Monocyte (primary cell): ENCODE measurements around a stretch of chr5.

DNA sequence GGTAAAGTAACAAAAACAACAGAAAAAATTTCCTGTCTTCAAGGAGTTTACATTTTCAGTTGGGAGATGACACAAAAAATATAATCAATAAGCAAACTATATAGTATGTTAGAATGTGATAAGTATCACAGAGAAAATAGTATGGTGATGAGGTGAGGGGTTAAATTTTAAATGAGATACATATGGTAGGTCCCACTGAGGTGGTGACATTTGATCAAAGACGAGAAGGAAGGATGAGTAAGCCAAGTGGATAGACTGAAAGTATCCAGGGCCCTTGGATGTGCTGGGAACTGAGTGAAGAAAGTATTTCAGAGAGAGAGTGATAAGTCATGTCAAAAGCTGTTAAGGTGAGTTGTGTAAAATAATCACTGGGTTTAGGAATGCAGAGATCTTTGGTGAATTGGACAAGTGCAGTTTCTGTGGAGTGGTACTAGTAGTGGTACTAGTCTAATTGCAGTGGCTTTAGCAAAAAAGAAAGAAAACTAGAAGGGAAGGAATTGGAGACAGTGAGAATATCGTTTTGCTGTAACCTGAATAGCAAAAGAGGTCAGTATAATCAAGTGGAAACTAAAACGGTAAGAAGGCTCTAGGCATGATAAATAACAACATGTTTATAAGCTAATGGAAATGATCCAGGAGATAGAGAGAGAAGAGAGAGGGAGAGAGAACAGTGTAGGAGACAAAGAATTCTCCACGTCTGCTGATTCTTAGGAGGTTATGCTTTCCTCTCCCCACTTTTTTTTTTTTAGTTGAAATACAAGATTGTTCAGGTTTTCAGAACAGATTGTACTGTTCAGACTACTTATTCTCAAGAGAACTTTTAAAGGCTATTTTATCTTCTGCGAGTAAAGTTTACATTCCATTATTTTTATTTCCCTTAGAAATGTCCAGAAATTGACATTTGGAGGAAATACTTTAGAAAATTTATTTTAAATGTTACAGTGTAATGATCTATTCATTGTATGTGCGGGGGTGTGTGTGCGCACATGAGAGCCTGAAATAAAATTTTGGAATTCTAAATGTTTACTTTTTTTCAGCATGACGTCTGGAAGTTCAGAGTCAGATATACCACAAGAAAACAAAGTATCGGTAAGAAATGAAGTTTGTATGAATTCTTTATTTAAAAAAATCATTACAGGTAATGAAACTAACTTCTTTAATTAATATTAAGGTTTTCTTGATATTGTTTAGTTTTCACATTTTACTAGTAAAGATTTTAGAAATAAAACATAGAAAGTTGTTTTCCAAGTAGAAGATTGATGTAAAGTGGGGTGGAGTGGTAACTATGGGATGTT lies 3.9 kb downstream of the CCDC192 start:
- PRO-cap, 2 experiments: no peak in any of the 2 experiments

- PRO-cap, 2 experiments: no peak in any of the 2 experiments
Observed at GRCh38 chr5:128022831-128023694, 60.5 kb upstream of the SLC12A2 start.

DNA sequence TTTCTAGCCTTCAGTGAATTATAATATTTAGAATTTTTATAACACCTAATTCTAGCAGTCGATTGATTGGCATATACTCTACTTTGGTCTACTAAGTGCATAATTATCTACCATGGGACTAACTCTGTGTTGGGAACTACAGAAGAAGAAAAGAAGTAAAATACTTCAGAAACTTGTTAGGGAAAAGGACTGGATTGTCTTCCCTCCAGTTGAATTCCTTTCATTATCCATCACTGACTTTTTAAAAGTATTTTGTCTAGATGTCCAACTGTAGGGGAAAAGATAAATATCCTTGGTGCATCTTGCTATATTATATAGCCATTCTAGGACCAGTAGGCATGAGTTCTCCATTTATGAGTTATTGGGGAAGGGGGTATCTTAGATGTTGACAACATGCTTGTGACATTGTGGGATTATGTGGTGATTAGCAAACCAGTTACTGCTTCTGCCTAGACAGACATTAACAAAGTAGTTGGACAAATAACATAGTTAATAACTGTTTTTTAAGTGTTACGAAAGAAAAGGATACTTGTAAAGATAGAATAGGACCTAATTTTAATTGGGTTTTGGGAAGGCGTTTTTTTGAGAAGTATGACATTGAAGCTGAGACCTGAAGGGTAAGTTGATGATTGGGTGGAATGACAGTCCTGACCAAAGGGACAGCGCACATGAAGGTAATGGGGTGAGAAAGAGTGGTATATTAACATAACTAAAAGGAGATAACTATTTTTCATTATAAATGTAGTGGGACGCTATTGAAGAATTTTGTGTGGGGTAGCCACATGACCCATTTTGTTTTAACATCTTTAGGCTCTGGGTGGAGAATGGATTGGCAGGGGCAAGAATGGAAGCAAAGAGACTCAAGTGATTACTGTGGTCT lies 3.6 kb downstream of the SLC12A2 start:
- PRO-cap, 2 experiments: no peak in any of the 2 experiments

DNA sequence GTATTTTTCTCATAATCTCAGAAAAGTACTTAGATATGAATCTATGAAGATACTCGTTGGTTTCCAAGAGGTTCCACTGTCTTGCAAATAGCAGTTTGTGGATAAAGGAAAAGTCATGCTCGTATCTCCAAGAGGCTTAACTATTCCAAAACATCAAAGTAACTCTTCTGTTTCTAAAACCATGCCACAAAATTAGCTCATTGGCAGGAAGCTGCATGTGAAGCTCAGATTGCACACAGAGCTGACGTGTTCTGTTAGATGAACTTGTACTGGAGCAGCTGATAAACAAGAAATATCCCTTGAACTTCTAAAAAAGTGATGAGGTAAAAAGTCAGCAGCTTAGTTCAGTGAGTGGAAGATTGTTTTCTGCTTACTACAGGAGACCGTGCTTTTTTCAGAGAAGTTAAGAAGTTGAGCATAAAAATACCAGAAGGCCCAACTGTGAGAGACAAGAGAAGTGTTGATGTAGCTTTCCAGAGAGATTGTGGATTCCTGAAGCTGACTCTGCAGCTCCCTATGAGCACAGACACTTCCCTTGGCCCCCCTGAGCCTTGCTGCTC lies 113.2 kb downstream of the SLC12A2 start:
- PRO-cap, 2 experiments: no peak in any of the 2 experiments

DNA sequence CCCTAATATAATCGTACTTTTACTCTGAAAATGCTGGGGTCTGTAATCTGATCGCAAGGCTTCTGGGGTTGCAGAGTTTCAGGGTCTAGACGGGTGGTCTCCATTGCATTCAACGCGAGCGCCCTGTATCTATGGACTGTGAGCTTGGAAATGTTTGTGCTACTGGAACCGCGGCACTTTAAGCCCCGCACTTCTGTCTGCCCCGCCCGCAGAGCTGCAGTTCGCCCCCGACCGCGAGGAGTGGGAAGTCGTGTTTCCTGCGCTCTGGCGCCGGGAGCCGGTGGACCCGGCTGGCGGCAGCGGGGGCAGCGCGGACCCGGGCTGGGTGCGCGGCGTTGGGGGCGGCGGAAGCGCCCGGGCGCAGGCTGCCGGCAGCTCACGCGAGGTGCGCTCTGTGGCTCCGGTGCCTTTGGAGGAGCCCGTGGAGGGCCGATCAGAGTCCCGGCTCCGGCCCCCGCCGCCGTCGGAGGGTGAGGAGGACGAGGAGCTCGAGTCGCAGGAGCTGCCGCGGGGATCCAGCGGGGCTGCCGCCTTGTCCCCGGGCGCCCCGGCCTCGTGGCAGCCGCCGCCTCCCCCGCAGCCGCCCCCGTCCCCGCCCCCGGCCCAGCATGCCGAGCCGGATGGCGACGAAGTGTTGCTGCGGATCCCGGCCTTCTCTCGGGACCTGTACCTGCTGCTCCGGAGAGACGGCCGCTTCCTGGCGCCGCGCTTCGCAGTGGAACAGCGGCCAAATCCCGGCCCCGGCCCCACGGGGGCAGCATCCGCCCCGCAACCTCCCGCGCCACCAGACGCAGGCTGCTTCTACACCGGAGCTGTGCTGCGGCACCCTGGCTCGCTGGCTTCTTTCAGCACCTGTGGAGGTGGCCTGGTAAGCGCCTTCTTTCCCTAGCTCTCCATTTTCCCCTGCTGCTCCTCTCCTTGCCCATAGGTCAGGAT lies 1.1 kb downstream of the ADAMTS19 start:
- PRO-cap, 2 experiments: no peak in any of the 2 experiments

- PRO-cap, 2 experiments: no peak in any of the 2 experiments
Observed at GRCh38 chr5:130055588-130055907, 151.3 kb downstream of the CHSY3 start.

GRCh38 chr5:130135452-130135758 lies 231.1 kb downstream of the CHSY3 start:
- PRO-cap, 2 experiments: no peak in any of the 2 experiments

DNA sequence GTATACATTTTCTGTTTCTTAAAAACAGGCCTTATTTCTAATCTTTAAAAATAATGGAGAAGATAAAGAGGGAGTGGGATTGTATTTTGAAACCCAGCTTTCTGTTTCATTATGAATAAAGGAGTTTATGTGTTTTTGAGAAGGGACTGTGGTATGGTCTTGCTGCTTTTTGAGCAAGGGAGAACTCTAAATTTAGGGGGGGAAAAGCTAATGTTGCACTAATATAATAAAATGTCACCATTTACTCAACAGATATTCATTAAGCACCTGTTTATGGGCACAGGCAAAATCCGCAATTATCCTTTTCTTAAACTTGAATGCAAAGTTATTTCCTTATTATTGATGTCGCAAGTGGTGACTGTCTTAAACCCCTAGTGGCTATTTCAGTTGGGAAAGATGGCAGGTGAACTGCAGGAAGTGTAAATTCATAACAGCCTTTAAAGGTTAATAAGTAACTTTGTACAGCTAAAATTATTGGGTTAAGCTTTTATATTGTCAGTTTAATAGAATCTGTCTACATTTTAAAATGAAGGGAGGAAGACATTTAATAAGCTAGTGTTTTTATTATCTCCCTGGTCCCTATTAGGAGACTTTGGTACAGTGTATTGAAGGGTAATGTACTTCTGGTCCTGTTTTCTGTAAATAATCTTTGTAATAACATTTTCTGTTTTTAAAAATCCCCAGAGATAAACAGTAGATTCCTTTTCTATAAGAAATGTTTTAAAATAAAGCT lies 1.6 kb downstream of the CDC42SE2 start:
- PRO-cap, 2 experiments: no peak in any of the 2 experiments

- PRO-cap, 2 experiments: no peak in any of the 2 experiments
Observed at GRCh38 chr5:131361197-131361611, 97.4 kb downstream of the CDC42SE2 start.

DNA sequence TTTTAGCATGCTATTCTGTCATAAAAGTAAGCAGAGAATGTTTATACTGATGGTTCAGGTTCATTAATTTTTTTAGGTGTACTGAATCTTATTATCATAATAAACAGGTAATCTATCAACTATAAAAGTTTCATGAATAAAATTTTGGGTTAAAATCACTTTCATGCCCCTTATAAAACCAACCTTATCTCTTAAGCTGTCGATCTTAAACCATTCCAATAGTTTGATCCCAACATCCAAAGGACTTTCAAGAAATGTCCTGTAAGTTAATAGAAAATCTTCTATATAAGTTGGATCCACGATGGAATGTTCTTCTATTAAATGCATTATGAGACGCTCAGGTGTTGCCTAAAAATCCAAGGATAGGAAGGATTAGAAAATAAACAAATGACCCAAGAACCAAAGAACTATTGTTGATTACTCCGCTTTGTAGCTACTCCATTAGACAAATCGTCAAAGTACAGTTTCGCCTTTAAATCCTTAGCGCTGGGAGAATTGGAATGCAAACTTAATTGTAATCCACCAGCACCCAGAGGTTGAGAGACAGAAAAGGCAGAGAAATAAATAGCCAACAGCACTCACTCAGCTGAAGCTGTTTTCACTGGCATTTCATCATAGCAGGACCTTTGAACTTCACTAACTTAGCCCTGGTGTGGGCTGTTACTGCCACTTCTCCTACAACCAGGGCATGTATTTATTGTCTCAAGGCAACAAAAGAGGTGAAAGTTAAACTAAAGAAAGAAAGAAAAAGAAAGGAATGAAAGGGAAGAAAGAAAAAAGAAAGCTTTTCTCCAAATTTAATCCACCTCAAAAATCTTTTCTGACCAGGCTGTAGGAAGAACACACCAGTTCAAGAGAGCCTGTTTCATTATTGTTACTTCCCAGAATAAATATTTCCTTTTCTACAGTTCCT lies 136.5 kb downstream of the RAPGEF6 start:
- PRO-cap, 2 experiments: no peak in any of the 2 experiments

DNA sequence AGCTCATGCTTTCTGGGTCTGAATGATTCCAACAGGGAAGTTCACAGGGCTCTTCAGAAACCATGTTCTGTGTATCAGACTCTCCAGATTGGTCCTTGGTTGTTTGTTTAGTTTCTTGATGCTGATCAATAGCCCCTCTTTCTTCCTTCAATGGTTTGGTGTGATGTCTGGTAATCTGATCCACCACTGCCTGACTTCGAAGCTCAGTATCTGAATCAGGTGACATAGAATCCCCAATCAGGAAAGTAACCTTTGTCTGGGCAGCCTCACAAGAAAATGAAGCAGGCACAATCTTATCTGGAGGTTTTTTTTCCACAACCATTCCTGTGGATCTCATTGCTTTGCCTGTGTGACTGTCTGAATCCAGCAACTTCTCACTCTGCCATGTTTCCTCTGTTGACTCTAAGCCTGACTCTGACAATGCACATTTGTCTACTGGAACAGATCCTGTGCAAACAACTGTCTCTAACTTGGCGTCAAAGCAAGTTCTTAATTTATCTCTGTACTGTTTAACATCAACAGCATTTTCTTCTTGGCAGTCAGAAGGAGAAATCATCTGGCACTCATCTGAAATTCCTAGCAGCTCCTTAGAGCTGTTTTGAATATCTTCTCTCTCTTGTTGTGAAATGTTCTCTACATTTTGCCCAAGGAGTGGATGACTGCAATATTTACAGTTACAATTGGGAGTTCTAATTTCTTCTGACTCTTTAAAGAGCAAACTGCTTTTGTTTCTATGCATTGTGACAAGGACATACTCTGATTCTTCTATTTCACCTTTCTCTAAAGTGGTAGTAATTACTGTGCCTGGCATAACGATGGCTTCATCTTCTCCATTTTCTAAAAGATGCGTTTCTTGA lies 37.1 kb upstream of the RAPGEF6 start:
- PRO-cap, 2 experiments: no peak in any of the 2 experiments

DNA sequence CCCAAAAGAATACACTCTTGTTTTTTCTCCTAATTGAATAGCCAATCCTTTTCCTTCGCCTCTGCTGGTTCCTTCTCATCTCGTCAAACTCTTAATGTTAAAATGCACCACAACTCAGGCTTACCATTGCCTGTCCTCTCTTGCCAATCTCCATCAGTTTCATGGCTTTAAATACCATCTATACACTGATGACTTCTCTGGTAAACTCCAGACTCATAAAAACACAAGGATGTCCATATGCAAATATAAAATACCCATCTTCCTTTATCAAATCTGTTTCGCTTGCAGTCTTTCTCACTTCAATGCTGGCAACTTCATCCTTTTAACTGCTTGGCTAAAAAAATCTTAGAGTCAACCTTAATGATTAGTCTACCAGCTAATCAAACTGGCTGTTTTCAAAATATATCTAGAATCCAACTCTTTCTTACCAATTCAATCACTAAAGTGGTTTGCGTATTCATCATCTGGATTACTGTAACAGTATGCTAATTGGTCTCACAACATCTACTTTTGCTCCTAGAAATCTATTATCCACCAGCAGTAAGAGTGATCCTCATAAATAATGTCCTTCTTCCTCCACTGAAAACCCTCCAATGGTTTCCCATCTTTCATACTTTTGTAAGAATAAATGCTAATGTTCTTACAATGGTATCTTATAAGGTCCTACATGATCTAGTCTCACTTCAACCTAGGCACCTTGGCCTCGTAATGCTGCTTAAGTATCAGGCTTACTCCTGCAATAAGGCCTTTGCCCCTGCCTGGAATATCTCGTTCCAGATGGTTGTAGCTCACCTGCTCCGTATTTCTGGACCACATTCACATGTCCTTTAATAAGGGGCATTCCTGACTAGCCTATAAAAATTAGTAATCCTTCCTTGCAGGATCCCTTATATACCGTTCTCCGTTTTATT lies 68.0 kb upstream of the RAPGEF6 start:
- PRO-cap, 2 experiments: no peak in any of the 2 experiments

GRCh38 chr5:131714548-131715047 lies 79.6 kb upstream of the RAPGEF6 start:
- PRO-cap, 2 experiments: no peak in any of the 2 experiments

DNA sequence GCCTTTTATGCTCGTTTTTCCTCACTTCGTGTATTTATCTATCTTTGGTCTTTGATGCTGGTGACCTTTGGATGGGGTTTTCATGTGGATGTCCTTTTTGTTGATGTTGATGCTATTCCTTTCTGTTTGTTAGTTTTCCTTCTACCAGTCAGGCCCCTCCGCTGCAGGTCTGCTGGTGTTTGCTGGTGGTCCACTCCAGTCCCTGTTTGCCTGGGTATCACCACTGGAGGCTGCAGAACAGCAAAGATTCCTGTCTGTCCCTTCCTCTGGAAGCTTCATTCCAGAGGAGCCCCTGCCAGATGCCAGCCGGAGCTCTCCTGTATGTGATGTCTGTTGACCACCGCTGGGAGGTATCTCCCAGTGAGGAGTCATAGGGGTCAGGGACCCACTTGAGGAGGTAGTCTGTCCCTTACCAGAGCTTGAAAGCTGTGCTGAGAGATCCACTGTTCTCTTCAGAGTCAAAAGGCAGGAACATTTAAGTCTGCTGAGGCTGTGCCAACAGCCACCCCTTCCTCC lies 68.0 kb downstream of the FNIP1 start:
- PRO-cap, 2 experiments: no peak in any of the 2 experiments

DNA sequence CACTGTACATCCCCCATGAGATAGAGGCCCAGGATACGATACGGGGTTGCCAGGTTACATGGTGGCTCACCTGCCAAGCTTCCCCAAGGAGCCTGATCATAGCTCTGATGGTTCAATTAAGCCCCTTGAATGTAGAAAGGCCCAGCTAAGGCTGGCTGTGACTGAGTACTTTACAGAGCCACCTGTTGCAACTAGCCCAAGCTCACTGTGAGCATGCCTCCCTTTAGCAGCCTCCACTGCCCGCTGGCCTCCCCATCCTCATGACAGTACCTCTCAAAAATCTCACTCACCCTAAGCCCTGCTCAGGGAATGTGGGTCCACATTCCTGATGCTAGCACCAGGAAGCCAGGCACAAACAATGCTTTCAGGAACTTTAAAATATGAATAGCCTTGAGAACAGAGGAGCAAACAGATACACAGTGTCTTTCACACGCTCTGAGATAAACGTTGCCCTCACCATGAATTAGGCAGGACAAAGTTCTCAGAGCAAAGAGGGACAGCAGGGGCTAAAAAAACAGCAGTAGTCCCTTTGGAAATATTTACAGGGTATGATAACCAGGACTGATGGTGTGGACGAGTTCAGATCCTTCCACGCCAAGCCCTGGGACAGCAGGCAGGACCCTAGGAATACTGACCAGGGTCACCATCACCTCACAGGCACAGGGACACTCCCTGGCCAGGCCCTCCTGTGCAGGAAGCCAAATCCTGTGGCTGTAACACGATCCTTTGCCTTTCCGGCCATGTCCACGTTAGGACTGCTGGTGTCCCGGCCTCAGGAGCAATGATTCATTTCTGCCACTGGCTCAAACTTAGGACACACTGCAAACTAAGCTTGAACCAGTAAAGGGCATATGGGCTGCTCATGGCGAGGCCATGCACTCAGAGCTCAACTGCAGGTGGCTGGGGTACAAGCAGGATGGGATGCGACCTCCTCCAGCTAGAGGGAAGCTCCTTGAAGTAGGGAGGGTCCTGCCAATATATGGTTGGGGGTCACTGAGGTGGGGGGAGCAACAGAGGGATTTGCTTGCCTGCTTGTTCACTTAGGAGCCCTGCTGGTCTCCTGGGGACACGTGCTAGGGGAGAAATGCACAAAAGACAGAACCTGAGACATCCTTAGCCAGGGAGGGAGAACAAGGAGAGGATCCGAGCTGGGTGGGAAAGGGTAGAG lies 9.6 kb downstream of the ACSL6 start:
- PRO-cap, 2 experiments: no peak in any of the 2 experiments

DNA sequence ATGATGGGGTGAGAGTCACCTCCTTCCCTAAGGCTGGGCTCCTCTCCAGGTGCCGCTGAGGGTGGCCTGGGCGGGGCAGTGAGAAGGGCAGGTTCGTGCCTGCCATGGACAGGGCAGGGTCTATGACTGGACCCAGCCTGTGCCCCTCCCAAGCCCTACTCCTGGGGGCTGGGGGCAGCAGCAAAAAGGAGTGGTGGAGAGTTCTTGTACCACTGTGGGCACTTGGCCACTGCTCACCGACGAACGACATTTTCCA lies 890 bp downstream of the CSF2 start:
- PRO-cap, 2 experiments: no peak in any of the 2 experiments

DNA sequence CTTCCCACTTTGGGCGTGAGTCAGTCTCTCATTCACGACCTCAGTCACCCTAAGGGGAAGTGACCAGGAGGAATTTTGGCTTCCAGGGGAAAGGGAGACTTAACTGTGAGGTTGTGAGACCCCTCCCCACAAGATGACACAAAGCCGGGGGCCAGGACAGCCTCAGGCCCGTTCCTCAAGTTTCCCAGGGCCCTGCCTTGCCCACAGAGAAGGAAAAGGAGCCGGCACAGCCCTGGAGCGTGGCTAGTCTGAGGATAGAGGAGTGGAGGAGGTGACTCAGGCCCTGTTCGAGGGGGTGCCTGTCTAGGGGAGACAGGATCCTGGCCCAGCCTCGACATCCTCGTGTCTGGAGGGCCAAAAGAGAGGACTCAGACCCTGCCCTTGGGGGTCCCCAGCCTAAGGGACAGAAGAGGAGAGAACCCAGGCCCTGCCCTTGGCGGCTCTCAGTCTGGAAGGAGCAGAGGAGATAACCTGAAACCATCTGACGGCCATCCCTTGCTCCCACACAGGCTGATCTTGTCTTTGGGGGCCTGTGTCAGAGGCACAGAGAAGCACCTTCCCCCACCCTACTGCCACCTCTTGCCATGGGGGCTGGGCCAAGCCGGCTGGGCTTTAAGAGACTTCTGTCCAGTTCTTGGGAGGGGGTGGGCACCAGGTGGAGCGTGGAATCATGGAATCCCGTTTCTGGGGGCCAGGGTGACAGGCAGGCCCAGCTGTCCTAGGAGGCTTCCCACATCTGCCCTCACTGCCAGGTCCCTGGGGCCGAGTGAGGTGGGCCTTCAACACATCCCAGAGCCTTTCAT lies 1.0 kb downstream of the PDLIM4 start:
- PRO-cap, 2 experiments: no peak in any of the 2 experiments

DNA sequence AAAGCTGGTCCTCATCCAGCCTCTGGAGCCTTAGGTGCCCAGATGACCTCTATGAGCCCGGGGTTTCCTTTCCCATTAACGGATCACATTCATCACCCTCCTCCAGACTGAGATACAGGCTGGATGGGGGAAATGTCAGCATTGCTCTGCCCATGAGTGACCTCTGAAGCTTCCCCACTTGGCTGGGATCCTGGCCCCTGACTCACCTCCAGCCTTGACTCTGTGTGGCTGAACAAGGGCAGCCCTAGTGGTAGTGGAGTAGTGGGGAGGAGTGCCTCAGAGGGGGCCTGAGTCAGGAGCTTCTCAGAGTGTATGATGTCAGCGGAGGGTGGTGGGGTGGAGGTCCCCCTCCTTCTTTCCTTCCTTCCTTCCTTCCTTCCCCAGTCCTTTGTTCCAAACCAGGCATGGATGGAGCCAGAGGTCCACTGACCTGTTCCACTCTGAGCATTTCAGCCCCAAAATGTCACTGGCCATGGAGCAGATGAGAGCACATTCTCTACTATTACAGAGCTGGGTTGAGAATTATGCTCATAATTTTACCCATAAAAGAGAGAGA lies 6.5 kb downstream of the PDLIM4 start:
- PRO-cap, 2 experiments: no peak in any of the 2 experiments

- PRO-cap, 2 experiments: no peak in any of the 2 experiments
Observed at GRCh38 chr5:132292978-132293191, 1.3 kb upstream of the SLC22A4 start.

GRCh38 chr5:132295719-132296619 lies 1.8 kb downstream of the SLC22A4 start:
- PRO-cap, 2 experiments: peak in 1 of 2 experiments; most common plus-strand start chr5:132296260 (in 1); most common minus-strand start chr5:132295874 (in 1)